ENCODE measurements around the gene TCF7L1.

GRCh38 chr2:74881914-74882451, 48.1 kb downstream of the HK2 start:
- PRO-cap, 4 experiments: no peak in any of the 4 experiments
- RAMPAGE, long total RNA, 2 experiments: no peak in any of the 2 experiments

DNA sequence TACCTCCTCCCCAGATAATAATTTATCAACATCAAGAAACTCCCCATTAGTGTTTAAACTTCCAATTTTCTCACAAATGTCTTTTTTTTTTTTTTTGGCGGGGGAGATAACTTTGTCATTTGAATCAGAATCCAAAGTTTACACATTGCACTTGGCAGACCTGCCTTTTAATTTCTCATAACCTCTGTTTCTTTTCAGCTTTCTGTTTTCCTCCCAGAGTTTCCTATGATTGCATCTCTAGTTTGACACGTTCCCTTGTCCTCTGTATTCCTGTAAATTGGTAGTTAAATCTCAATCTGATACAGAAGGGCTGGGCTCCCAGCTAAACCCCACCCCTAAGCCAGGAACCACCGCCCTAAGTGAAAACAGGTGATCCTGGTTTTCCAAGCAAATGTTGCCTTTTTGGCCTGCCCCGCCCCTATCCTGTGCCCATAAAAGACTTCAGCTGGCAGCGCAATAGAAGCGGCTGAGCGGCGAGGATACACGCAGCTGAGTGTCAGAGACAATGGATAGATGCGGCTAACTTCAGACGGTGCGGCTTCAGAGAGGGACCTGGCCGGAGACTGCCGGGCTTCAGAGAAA, 49.9 kb upstream of the POLE4 start:
- PRO-cap, 4 experiments: peak in 3 of 4 experiments; most common plus-strand start position 459 of the sequence (in 2); most common minus-strand start position 263 of the sequence (in 1)
- RAMPAGE, long total RNA, 2 experiments: no peak in any of the 2 experiments

- PRO-cap, 4 experiments: peak in 2 of 4 experiments; most common plus-strand start chr2:75522846 (in 1); most common minus-strand start chr2:75522619 (in 1)
- RAMPAGE, long total RNA, 2 experiments: no peak in any of the 2 experiments
Measured at GRCh38 chr2:75522500-75522988, 38.2 kb downstream of the EVA1A start.

GRCh38 chr2:75612923-75613345, 33.6 kb upstream of the MRPL19 start:
- PRO-cap, 4 experiments: no peak in any of the 4 experiments
- RAMPAGE, long total RNA, 2 experiments: no peak in any of the 2 experiments

DNA sequence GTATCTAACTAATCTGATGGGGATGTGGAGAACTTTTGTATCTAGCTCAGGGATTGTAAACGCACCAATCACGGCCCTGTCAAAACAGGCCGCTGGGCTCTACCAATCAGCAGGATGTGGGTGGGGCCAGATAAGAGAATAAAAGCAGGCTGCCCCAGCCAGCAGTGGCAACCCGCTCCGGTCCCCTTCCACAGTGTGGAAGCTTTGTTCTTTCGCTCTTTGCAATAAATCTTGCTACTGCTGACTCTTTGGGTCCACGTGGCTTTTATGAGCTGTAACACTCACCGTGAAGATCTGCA, 1.6 kb upstream of the GCFC2 start:
- PRO-cap, 4 experiments: no peak in any of the 4 experiments
- RAMPAGE, long total RNA, 2 experiments: no peak in any of the 2 experiments

DNA sequence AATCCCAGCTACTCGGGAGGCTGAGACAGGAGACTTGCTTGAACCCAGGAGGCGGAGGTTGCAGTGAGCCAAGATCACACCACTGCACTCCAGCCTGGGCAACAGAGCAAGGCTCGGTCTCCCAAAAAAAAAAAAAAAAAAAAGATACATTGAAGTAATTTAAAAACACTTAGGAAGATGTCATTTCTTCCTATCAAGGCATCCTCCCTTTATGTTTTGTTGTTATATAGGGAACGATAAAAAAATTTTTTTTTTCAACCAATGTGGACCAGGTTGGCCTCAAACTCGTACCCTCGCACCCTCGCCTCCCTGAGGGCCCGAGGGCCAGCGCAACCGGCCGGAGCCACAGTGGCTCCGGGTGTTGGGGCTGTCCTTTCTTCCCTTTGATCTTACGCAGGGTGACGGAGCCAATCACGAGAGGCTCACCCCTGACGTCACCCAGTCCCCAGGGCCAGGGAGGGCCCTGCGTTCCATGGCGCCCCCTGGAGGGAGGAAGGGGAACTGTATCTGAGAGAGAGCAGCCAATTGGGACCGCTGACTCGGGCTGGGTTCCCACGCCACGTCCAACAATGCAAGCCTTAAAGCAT, 432.6 kb upstream of the LRRTM4 start:
- PRO-cap, 4 experiments: no peak in any of the 4 experiments
- RAMPAGE, long total RNA, 2 experiments: no peak in any of the 2 experiments

DNA sequence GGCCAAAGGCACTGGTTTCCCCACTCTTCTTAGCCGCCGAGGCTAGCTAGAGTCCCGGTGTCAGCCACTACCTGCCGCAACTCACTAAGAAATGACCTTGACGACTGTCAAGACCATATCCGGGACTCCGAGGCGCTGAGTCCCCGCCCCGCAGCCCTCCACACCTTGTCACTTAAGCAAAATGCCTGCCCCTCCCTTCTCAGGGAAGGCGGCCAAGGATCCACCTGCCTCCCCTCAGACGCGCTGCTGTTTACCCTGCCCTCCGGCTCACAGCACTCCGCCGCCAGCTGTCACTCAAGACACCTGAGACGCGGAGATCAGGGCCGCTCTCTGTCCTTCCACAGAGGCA, 32.7 kb upstream of the REG3G start:
- PRO-cap, 4 experiments: no peak in any of the 4 experiments
- RAMPAGE, long total RNA, 2 experiments: no peak in any of the 2 experiments

GRCh38 chr2:79119941-79120387, 324 bp upstream of the REG1A start:
- PRO-cap, 4 experiments: no peak in any of the 4 experiments
- RAMPAGE, long total RNA, 2 experiments: no peak in any of the 2 experiments

- PRO-cap, 4 experiments: no peak in any of the 4 experiments
- RAMPAGE, long total RNA, 2 experiments: no peak in any of the 2 experiments
Measured at GRCh38 chr2:79393570-79394348, 119.1 kb upstream of the CTNNA2 start.

GRCh38 chr2:79832265-79833072, 319.6 kb downstream of the CTNNA2 start:
- PRO-cap, 4 experiments: no peak in any of the 4 experiments
- RAMPAGE, long total RNA, 2 experiments: no peak in any of the 2 experiments

DNA sequence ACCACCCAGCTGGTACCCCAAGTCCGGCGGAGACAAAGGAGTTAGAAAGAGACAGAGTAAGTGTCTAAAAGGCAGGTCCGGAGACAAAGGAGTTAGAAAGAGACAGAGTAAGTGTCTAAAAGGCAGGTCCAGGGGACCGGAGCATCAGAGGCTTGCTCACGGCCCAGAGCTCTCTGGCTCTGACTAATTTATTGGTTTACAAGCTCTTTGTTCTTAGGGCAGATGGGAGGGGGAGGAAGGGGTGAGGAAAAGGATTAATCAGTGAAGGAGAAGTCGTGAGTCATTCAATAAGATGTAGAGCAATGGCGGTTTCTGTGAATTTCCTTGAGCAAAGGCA, 999.9 kb upstream of the LRRTM1 start:
- PRO-cap, 4 experiments: no peak in any of the 4 experiments
- RAMPAGE, long total RNA, 2 experiments: no peak in any of the 2 experiments

- PRO-cap, 4 experiments: peak in 3 of 4 experiments; most common plus-strand start chr2:82780373 (in 3)
- RAMPAGE, long total RNA, 2 experiments: no peak in any of the 2 experiments
Measured at GRCh38 chr2:82780108-82780477, 1679.0 kb downstream of the SUCLG1 start.

GRCh38 chr2:84781923-84782405, 98.9 kb downstream of the TRABD2A start:
- PRO-cap, 4 experiments: no peak in any of the 4 experiments
- RAMPAGE, long total RNA, 2 experiments: no peak in any of the 2 experiments

DNA sequence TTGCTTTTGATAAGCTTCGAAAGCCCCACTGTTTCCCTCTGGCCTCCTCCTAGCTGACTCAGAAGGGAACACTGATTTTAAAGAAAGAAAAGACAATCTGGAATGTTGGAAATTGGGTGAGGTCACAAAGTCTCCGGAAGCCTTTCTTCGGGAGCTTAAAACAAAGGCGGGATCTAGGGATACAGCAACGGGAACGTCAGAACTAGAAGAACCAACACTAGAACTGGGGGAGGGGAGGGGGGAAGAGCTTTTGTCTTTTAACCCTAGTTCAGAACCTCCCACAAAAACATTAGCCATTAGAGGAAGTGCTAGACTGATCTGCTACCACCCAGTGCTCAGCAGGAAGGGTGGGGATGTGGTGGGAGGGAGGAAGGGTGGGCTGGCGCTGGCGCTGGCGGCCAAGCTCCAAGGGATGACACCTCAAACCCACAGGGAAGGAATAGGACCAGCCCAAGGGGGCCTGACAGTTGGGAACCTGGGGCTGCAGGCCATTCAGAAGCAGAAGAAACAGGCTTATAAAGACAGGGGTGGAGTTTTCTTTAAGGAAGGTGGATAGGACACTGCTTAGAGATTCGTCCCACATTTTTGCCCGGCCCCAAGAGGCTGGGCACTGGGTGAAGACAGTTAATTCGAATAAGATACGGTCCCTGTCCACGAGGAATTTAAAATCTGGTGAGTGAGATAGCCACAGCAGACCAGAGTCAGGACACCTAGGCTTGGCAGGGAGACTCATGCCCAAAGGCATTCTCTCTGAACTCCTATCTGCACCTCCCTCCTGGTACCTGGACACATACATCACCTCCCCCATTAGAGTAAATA, 1.7 kb downstream of the TMSB10 start:
- PRO-cap, 4 experiments: peak in 4 of 4 experiments; most common plus-strand start position 397 of the sequence (in 2); most common minus-strand start position 225 of the sequence (in 4)
- RAMPAGE, long total RNA, 2 experiments: no peak in any of the 2 experiments

DNA sequence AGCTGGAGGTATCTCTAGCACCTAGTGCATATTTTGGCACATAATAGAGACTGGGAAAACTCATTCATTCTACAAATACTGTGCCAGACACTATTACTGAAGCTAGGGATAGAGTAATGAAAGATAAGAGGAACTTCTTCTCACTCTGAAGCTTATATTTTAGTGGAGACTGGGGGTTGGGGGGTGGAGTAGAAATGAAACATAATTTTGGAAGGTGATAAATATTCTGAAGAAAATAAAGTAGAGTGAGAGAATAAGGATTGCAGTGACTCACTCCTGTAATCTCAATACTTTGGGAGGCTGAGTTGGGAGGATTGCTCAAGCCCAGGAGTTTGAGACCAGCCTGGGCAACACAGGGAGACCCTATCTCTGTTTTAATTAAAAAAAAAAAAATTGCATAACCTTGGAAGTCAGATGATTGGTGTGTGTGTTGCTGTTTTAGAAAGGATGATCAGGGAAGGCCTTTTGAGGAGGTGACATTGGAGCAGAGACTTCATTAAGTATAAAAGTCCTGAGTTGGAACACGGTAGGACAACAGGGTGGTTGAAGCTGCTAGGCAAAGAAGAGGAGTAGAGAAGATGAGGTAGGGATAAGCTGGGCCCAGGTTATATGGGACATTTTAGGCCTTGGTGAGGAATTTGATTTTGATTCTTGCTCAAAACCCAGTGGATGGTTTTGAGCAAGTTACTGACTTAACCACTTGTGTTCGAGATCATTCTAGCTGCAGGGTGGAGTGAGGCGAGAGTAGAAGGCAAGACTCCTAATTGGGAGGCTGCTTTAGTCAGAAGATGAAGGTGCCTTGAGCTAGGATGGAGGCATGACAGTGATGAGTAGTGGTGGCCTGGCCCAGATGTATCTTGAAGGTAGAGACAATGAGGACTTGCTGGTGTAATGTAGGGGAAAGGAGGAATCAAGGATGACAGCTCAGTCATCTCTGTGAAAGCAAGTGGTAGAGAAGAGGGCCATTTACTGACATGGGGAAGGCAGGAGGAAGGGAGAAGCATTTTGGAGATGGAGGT, 19.6 kb downstream of the KCMF1 start:
- PRO-cap, 4 experiments: no peak in any of the 4 experiments
- RAMPAGE, long total RNA, 2 experiments: start-site peak on the plus strand in 1 of 2 experiments, centred at position 723 of the sequence, 8 reads per replicate

- PRO-cap, 4 experiments: peak in 4 of 4 experiments; most common plus-strand start chr2:85133414 (in 4); most common minus-strand start chr2:85133294 (in 2)
- RAMPAGE, long total RNA, 2 experiments: no peak in any of the 2 experiments
Measured at GRCh38 chr2:85133186-85134246, at the start of gene TCF7L1. Gene TCF7L1 (plus strand): TSS chr2:85133392.

DNA sequence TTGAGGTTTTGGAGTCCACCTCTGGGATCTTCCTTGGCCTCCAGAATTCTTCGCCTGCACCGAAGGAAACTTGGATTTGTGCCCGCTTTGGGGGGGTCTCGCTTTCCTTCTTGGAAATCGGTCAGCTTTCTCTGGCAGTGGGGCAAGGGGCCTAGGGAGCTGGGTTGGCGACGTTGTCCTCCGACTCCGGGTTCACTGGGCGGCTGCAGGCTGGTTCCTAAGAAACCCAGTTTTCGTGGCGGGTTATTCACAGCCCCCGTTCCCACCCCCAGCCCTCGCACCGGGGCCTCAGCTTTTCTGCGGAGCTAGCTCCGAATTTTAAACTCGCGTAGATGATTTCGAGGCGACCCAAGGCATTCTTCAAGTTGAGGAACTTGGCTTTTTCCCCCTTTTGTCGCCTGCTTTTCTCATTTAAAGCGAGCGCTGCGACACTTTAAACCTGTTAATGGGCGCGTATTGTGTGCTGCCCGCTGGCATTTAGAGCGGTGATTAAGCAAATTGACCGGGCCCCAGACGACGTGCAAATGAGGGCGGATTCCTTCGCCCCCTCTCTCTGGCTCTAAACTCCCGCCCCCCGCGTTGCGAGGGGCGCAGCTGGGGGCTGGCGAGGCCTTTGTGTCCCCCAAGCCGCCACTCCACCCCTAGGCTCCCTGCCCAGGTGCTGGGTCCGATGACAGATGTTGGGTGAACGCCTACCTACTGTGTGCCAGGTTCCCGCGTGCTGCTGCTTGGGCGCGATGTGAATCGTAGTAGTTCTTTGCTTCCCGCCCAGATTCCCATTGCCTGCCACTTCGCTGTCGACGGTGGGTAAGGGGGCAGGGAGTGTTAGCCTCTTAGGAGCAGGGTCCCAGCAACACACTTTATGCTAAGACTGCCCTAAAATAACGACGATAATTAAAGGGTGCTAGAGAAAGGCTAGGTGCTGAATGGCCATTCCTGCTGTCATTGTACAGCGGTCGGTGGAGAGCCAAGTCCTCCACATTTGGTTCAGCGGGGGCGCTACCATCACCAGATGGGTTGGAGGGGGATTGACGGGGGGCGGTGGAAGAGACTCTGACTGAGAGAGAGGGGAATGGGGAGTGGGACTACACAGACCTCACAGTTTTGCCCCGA, 1.8 kb downstream of the TCF7L1 start:
- PRO-cap, 4 experiments: no peak in any of the 4 experiments
- RAMPAGE, long total RNA, 2 experiments: no peak in any of the 2 experiments

DNA sequence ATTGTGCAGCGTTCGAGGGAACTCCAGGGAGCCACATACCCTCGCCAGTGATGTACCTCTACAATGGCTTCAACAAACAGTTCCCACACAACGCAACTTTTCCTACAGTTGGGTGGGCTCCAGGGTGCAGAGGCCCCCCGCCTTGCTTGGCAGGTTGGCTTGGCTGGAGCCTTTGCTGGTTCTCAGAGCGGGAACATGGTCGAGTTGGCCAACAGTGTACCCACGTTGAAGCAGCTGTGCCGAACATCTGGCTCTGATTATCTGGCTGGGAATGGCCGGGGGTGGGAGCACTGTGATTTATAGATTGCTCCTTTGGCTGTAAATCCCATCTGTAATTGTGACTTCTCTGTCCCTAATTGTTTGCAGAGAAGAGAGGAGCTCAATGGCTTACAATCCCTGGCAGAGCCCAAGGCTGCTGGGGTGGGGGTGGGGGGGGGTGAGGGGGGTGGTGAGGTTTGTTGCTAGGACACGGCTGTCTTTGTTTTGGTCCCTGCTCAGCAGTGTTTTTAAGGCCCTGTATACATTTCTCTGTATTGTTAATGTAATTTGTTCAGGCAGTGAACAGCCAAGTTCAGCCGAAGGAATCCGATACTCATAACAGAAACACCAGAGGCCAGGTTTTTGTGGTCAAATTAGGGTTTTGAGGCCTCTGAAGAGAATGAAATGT, 82.3 kb downstream of the TCF7L1 start:
- PRO-cap, 4 experiments: no peak in any of the 4 experiments
- RAMPAGE, long total RNA, 2 experiments: no peak in any of the 2 experiments

- PRO-cap, 4 experiments: no peak in any of the 4 experiments
- RAMPAGE, long total RNA, 2 experiments: no peak in any of the 2 experiments
Measured at GRCh38 chr2:85216007-85216521, 82.9 kb downstream of the TCF7L1 start.

DNA sequence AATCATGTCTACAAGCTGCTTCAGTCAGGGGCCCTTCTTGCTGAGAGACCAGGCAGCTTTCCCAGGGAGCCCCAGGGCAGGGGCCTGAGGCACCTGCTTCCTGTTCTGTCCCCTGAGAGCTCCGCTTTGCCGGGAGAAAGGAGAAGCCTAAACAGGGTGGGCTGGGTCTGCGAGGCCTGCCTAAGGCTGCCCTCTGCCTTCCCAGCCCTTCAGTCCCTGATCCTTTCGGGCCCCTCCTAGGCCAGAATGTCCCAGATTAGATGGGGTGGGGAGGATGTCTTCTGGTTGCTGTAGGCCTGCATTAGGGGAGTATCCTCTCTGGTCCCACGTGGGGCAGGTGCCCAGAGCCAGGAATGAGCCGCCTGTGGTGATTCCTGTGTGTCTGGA, 72.3 kb downstream of the TGOLN2 start:
- PRO-cap, 4 experiments: no peak in any of the 4 experiments
- RAMPAGE, long total RNA, 2 experiments: no peak in any of the 2 experiments

All from right lobe of liver (tissue), 4 donors.